Uterus (tissue), 7 donors: ENCODE data around the genes CDH9 and SUB1.

DNA sequence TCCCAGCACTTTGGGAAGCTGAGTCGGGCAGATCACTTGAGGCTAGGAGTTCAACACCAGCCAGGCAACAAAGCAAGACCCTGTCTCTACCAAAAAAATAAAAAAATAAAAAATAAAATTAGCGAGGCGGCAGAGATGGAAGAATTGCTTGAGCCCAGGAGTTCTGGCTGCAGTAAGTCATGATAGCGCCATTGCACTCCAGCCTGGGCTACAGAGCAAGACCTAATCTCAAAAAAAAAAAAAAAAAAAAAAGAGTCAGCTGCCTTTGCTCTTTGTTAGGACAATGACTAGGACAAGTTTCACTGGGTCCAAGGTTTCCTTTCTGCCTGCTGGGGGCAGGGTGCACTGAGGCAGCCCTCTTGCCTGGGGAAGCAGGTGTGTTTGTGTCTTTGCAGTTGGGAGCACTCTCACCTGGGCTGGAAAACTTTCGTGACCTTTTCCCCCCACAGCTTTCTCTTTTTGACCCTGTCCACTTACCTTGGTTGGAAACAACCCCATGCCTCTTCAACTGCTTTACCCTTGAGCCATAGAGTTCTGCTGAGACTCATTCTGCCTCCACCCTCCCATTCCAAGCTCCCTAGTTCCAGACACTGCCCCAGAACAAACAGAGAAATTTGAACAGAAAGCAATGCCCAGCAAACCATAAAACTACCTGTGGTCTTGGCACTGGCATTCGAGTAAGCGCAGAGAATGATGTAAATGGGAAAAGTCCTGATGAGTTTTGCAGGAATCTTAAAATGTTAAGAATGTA lies 16.9 kb upstream of the MYO10 start:
- PRO-cap, 4 experiments: no peak in any of the 4 experiments
- RAMPAGE, long total RNA, 2 experiments: no peak in any of the 2 experiments
- RRBS: no CpG with 5 or more reads among the region's 7 CpGs

DNA sequence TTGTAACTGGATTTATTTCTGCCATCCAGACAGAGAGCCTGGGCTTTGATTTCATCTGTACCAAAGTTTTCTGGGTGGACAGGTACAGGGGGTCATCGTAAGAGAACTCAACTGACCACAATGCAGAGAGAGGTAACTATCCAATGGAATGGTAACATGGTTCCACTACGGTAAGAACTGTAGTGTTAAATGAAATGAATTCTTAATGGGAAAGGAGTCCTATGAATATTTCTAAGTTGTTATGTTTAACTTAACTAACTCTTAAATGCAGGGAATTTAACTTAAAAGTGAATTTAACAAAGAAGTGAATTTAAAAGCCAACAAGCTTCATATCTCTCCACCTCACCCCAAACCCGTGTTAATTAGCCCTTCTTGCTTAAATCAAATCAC lies 10.8 kb downstream of the BASP1 start:
- PRO-cap, 4 experiments: no peak in any of the 4 experiments
- RAMPAGE, long total RNA, 2 experiments: no peak in any of the 2 experiments
- RRBS: no CpG with 5 or more reads among the region's 3 CpGs

- PRO-cap, 4 experiments: no peak in any of the 4 experiments
- RAMPAGE, long total RNA, 2 experiments: no peak in any of the 2 experiments
- RRBS: no CpG with 5 or more reads among the region's 23 CpGs
Measured at GRCh38 chr5:21484479-21484986, 1368.6 kb downstream of the CDH12 start.

- PRO-cap, 4 experiments: peak in 4 of 4 experiments; most common minus-strand start chr5:25191009 (in 2)
- RAMPAGE, long total RNA, 2 experiments: no peak in any of the 2 experiments
- RRBS: 94% methylated on average over 11 of the region's 61 CpGs
Measured at GRCh38 chr5:25190437-25191062, 545.8 kb upstream of the CDH10 start.

DNA sequence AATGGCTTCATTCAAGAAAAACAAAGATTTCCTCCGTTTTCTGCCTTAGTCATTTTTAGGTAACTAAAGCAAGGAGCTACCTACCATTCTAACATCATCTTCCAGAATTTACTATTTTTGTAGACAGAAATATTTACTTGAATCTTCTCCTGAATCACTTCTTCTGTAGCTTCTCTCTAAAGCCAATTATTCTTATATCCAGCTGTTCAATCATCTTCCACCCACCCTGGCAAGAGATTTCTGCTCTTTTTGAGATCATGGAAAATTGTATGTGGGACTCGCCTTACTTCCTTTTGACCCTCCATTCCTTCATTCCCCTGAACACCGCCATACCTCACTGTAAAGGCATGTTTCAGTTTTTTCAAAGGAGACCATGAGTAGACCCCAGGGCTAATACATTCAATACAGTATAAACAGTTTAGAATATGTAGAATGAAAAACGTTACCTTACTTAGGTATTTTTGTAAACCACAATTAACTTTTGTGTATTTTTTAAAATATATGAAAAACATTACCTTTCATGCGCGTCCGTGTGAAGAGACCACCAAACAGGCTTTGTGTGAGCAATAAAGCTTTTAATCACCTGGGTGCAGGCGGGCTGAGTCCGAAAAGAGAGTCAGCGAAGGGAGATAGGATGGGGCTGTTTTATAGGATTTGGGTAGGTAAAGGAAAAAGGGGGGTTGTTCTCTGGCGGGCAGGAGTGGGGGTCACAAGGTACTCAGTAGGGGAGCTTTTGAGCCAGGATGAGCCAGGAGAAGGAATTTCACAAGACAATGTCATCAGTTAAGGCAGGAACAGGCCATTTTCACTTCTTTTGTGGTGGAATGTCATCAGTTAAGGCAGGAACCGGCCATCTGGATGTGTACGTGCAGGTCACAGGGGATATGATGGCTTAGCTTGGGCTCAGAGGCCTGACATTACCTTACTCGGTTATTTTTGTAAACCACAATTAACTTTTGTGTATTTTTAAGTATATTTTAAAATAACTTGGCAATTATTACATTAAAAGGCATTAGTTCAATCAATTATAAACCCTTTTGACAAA lies 800.8 kb upstream of the CDH10 start:
- PRO-cap, 4 experiments: no peak in any of the 4 experiments
- RAMPAGE, long total RNA, 2 experiments: no peak in any of the 2 experiments
- RRBS: no CpG with 5 or more reads among the region's 14 CpGs

DNA sequence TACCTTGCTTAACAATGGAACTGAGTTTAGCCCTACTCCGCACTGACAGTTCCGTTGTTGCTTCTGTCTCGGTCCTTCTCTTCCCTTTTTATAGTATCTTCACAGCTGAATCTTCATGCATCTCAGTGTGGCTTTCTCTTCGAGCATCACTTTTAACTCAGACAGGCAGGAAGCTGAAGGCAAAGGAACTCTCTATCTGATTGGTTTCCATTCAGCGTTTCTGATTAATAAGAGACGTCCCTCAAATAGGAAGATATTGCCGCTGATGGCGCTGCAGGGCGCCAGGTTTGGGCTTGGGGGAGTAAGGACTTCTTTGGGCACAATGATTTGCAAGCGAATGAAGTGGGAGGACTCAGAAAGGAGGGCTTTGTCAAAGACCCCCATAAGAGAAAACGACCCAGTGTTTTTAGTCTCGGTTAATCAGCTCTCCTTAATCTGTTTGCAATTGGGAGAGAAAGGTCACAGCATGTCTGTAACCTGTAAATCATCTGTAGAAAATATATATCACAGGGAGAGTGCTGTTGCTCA lies at the start of gene CDH9:
TSS of gene CDH9 (minus strand) at position 127 of the 528 bp plus-strand sequence.
- PRO-cap, 4 experiments: no peak in any of the 4 experiments
- RAMPAGE, long total RNA, 2 experiments: no peak in any of the 2 experiments
- RRBS: no CpG with 5 or more reads among the region's 12 CpGs

- PRO-cap, 4 experiments: no peak in any of the 4 experiments
- RAMPAGE, long total RNA, 2 experiments: no peak in any of the 2 experiments
- RRBS: no CpG with 5 or more reads among the region's 18 CpGs
Measured at GRCh38 chr5:27471848-27473283, 434.0 kb upstream of the CDH9 start.

- PRO-cap, 4 experiments: no peak in any of the 4 experiments
- RAMPAGE, long total RNA, 2 experiments: no peak in any of the 2 experiments
- RRBS: no CpG with 5 or more reads among the region's 33 CpGs
Measured at GRCh38 chr5:29191304-29192189, 2001.9 kb upstream of the CDH6 start.

DNA sequence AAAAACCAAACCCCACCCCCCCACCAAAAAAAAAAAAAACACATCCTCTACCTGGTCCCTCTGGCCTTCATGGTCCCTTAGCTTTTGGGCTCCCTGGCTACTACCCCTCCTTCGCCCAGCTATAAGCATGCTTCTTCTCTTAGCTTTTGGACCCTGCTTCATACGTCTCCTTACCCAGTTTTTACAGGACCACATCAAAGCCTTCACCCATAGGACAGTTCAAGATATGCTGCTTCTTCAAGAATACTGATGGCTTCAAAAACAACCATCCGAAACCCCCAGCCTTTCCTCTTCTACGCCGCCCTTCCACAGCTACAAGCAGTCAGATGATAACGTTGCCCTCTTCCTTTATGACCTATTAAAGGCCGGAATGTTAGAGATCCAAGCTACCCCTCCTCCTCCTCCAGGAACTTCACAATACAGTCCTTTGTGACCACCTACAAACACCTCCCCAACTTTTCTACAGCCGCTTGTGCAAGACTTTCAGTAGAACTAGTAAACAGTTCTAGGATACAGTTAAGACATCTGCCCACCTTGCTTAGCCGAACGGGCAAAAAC lies 1797.7 kb upstream of the CDH6 start:
- PRO-cap, 4 experiments: no peak in any of the 4 experiments
- RAMPAGE, long total RNA, 2 experiments: no peak in any of the 2 experiments
- RRBS: no CpG with 5 or more reads among the region's 10 CpGs

GRCh38 chr5:30345982-30346434 lies 847.5 kb upstream of the CDH6 start:
- PRO-cap, 4 experiments: no peak in any of the 4 experiments
- RAMPAGE, long total RNA, 2 experiments: no peak in any of the 2 experiments
- RRBS: no CpG with 5 or more reads among the region's 22 CpGs

DNA sequence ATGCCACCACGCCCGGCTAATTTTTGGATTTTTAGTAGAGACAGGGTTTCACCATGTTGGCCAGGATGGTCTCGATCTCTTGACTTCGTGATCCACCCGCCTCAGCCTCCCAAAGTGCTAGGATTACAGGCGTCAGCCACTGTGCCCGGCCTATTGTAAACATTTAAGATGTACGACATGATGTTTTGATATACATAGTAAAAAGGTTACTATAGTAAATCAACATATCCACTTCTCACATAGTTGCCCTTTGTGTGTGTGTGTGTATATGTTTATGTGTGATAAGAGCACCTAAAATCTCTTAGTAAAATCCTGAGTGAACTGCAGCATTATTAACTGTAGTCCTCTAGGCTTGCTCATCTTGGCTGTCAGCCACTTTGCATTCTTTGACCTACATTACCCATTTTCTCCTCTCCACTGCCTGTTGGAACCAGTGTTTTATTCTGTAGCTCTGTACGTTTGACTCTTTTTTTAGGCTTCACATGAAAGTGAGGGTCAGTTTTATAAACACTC lies 24.3 kb downstream of the C5orf22 start:
- PRO-cap, 4 experiments: no peak in any of the 4 experiments
- RAMPAGE, long total RNA, 2 experiments: no peak in any of the 2 experiments
- RRBS: no CpG with 5 or more reads among the region's 9 CpGs

DNA sequence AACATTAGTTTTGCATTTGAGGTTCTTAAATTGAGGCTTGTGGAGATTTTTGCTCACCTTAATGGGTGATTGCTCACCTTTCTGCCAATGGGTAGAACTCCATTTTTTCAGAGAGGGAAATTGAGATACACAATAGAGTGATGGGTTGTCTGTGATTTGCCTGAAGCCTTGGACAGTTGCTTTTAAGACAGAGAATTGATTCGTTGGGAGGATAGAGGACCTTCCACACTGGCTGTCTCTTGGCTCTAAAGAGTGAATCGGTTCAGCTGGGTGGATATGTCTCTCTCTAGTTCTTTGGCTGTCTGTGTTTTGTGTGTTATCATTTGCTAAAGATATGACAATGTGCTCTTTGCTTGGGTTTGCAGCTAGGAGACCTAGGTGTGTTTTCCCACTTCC lies 13.0 kb upstream of the PDZD2 start:
- PRO-cap, 4 experiments: no peak in any of the 4 experiments
- RAMPAGE, long total RNA, 2 experiments: no peak in any of the 2 experiments
- RRBS: no CpG with 5 or more reads among the region's 2 CpGs

DNA sequence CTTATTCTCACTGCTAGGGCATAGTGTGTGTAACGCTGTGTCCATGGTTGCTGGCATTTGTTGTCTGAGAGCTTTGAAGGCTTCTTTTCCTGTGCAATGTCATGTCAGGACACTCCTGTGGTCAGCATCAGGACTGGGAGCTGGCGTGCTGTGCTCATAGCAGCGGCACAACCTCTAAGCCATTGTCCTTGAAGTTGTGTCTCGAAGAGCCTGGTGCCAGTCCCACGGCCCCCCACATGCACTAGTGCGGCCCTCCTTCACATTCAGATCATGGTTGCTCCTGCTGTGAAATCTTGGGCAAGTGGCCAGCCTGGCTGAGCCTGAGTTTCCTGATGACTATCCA lies 32.4 kb downstream of the PDZD2 start:
- PRO-cap, 4 experiments: no peak in any of the 4 experiments
- RAMPAGE, long total RNA, 2 experiments: no peak in any of the 2 experiments
- RRBS: no CpG with 5 or more reads among the region's 6 CpGs

DNA sequence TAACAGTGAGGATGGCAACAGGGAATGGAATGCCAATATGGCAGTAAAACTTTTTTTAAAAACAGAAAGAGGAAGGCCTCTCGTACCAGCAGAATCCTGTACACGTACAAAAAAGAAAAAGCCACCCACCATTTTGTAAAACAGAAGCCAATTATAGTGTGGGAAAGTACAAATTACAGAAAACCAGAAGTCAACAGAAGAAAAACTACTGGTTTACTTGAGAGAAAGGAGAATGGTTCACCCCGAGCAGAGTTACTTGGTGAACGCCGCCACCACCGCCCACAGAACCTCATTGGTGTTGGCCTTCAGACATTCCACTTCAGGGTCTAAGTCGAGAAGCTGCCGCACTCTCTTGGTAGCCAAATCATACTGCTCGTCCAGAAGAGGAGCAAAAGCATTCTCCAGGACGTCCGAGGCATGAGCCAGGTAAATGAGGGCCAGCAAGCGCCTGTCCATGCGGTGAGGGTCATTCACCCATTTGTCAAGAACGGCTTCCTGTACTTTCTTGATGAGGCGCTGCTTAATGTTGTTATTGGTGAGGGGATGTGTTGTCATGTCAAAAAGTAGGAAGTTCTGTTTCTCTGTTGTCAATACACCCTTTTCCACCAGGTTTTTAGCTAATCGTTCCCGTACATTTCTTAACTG lies 48.0 kb downstream of the GOLPH3 start:
- PRO-cap, 4 experiments: no peak in any of the 4 experiments
- RAMPAGE, long total RNA, 2 experiments: no peak in any of the 2 experiments
- RRBS: no CpG with 5 or more reads among the region's 17 CpGs

DNA sequence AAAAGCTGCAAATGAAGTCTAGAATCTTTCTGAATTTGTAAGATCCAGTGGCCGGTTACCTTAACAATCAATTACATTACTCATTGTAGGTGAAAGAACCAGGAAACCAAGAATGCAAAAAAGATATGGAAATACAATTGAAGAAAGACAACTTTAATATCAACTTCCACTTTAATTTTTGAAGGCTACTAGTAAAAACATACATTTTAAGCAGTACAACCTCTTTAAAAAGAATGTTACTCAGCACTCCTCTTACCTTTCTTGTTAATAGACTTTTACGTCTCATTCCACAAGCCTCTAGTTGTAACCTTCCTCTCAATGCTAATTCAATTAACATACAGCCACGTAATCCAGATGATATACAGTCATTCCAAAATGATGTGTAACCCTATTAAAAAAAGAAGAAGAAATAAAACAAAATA lies 30.6 kb downstream of the GOLPH3 start:
- PRO-cap, 4 experiments: no peak in any of the 4 experiments
- RAMPAGE, long total RNA, 2 experiments: no peak in any of the 2 experiments
- RRBS: no CpG with 5 or more reads among the region's 3 CpGs

- PRO-cap, 4 experiments: no peak in any of the 4 experiments
- RAMPAGE, long total RNA, 2 experiments: no peak in any of the 2 experiments
- RRBS: no CpG with 5 or more reads among the region's 2 CpGs
Measured at GRCh38 chr5:32169238-32170339, 4.5 kb downstream of the GOLPH3 start.

DNA sequence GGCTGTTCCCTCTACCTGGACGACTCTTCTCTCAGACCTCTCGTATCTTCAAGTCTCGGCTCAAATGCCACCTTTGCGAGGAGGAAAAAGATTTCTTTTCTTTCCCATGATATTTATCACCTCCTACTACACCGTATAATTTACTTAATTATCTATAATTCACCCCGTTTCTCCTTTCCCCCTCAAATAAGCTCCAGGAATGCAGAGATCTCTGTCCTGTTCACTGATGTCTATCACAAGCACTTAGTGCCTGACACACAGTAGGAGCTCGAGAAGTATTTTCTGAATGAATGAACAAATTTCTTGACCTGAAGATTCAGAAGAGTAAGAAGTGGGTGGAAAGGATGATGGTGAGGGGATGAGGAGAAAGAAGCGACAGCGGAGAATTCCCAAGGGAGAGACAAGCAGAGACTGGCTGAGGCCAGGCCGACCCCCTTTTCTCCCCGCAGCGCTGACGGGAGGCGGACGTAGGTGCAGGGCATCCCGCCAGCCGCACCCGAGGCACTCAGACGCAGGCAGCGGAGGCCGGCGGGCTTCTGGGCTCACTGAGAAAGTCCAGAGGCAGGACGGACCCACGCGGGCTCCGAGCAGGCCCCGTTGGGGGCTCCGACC lies 827 bp downstream of the MTMR12 start:
- PRO-cap, 4 experiments: peak in 4 of 4 experiments; most common plus-strand start position 508 of the sequence (in 3)
- RAMPAGE, long total RNA, 2 experiments: no peak in any of the 2 experiments
- RRBS: no CpG with 5 or more reads among the region's 28 CpGs

GRCh38 chr5:32355439-32355638 lies 42.6 kb upstream of the MTMR12 start:
- PRO-cap, 4 experiments: no peak in any of the 4 experiments
- RAMPAGE, long total RNA, 2 experiments: no peak in any of the 2 experiments
- RRBS: no CpG with 5 or more reads among the region's 2 CpGs

DNA sequence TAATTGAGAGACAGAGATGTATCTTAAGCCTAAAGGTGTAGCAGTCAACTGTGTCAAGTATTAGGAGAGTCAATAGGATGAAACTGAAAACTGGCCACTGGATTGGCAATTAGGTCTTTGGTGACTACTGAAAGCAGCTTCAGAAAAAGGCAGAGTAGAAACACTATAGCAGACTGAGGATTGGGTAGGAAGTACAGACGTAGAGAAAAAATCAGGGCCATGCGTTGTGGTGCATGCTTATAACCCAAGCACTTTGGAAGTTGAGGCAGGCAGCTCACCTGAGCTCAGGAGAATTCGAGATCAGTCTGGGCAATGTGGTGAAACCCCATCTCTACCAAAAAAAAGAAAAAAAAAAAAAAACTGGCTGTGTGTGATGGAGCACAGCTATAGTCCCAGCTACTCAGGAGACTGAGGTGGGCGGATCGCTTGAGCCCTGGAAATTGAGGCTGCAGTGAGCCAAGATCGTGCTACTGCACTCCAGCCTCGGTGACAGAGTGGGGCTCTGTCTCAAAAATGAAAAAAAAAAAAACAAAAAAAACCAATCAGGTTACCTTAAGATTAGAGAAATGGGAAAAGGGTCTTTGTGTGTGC lies 42.2 kb downstream of the ZFR start:
- PRO-cap, 4 experiments: no peak in any of the 4 experiments
- RAMPAGE, long total RNA, 2 experiments: no peak in any of the 2 experiments
- RRBS: no CpG with 5 or more reads among the region's 7 CpGs

GRCh38 chr5:32585225-32585664 lies at the start of gene SUB1:
SUB1 (plus strand) TSS chr5:32585557.
- PRO-cap, 4 experiments: peak in 4 of 4 experiments; most common plus-strand start chr5:32585557 (in 2)
- RAMPAGE, long total RNA, 2 experiments: start-site peak on the plus strand in 2 of 2 experiments, at chr5:32585522-32585608 at its widest, 3,976 to 7,697 reads per replicate
- RRBS: 0% methylated on average over 6 of the region's 29 CpGs